Islet of Langerhans (tissue), 1 donor: ENCODE measurements around a stretch of chr15.

DNA sequence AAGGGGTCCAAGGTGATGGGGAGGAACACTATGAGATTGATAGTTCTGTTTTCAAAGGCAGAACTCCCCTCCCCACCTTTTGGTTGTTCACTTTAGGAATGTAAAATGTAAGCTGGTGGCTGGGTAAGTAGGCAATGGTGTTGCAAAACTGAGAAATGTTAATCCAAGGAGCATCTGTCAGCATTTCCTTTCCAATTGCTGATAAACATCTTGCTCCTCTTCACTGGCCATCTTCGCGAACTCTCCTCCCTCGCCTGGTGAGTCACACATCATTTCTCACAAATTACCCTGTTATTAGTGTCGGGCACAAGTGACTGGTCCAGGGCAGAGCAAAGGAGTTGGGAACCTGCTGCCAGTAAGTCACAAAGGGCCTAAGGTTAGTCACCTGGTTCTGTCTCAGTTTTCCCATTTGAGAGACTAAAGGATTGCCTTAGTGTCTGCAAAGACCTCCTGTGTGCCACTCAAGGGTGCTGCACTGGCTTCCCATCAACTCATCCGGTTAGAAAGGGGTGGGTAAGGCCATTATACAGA is 13.0 kb downstream of the CERS3 start:
- RRBS, result no CpG with 5 or more reads among the region's 5 CpGs

DNA sequence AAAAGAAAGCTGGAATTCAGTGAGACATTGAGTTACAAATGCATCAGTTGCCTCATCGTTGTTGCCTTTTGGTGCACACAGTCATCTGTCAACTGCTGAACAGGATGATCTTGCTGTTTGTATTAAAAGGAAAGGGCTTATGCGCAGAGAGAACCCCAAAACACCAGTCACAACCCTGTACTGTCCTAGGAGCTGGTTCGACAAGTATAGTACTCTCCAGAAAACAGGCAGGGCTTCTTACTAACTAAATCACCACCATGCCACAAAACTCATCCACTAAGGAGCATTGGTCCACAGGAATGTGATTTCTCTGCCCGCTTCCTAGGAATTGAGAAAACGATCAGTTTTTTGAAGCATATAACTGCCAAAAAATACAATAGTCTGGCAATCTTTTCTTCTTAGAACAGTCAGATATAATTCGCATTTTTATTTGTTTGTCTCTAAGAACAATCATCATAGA is 362 bp upstream of the CERS3 start:
- RRBS, result no CpG with 5 or more reads among the region's 6 CpGs

DNA sequence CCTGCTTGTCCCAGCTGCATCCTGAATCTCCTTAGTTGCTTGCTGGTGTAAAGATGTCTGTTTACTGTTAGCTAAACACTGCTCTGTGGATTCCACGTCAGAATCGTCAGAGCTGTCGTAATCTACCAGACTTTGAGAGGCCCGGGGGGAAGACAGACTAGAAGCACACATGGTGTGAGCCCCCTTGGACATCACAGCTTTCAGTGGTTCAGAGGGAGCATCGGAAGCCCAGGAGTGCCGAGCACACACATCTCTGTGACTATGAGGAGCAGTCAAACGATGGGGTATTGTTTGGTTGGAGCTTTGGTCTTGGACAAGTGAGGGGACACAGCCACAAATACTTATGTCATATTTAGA is 32.5 kb downstream of the LINS1 start:
- RRBS, result no CpG with 5 or more reads among the region's 7 CpGs

- RRBS, result no CpG with 5 or more reads among the region's 6 CpGs
Measured at GRCh38 chr15:100603029-100603536, 694 bp downstream of the ASB7 start.

GRCh38 chr15:100733195-100733543 is 130.8 kb downstream of the ASB7 start:
- RRBS, result no CpG with 5 or more reads among the region's 5 CpGs

- RRBS, result no CpG with 5 or more reads among the region's 7 CpGs
Measured at GRCh38 chr15:100759590-100760113, 120.0 kb upstream of the ALDH1A3 start.

- RRBS, result no CpG with 5 or more reads among the region's 10 CpGs
Measured at GRCh38 chr15:100878657-100878945, 1.0 kb upstream of the ALDH1A3 start.

DNA sequence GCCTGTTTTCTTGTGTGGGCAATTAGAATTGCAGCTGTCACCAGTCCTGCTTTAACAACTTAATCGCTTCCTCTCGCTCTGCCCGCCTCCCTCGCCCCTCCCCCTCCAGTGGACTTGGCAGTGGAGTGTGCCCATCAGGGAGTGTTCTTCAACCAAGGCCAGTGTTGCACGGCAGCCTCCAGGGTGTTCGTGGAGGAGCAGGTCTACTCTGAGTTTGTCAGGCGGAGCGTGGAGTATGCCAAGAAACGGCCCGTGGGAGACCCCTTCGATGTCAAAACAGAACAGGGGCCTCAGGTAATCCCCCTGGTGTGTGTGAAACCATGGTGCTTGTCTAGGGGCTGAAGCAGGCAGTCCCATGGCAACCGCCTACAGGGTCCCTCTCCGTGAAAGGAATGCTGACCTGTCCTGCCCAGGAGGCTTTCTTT is 18.7 kb upstream of the LRRK1 start:
- RRBS, result no CpG with 5 or more reads among the region's 13 CpGs

DNA sequence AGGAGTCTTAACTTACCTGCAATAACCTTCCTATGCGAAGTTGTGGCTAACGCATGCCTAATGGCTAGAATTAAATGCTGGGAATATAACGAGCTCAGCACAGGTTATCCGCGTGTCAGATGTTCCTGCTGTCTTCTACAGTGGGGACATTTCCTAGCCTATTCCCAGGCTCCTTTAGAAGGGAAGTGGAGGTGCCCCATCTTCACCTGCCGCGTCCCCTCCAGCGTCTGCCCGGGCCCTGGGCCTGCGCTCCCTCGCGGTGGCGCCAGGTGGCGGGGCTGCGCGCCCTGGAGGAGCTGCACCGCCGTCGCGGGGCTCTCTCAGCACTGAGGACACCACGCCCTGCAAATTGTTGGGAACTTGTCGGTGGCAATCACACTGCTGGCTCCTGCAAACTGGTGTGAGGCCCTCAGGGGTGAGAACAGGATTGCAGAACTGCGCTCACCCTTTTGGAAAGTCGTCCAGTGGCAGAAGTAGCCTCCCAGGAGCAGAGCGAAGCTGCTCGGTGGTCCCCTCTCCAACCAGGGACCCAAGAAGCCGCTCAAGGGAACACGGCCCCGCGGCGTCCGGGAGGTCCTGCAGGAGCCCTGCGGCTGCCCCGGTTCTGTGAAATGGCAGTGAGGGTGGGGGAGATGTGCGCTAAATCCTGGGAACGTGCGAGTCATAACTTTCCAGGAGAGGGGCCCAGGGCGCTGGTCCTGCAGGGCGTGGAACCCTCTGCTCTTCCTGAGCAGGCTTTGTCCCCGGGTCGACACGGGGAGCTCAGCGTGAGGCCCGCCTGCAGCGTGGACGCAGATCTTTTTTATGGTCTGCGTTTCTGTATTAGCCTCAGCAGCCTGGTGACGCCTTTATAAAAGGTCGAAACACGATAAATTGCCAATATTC is 1.0 kb upstream of the LRRK1 start:
- RRBS, result no CpG with 5 or more reads among the region's 50 CpGs

- RRBS, result 63% methylated on average over 3 of the region's 24 CpGs
Measured at GRCh38 chr15:101068688-101069706, 149.8 kb downstream of the LRRK1 start.

GRCh38 chr15:101091076-101092139 is 160.4 kb downstream of the CHSY1 start:
- RRBS, result 63% methylated on average over 4 of the region's 25 CpGs

DNA sequence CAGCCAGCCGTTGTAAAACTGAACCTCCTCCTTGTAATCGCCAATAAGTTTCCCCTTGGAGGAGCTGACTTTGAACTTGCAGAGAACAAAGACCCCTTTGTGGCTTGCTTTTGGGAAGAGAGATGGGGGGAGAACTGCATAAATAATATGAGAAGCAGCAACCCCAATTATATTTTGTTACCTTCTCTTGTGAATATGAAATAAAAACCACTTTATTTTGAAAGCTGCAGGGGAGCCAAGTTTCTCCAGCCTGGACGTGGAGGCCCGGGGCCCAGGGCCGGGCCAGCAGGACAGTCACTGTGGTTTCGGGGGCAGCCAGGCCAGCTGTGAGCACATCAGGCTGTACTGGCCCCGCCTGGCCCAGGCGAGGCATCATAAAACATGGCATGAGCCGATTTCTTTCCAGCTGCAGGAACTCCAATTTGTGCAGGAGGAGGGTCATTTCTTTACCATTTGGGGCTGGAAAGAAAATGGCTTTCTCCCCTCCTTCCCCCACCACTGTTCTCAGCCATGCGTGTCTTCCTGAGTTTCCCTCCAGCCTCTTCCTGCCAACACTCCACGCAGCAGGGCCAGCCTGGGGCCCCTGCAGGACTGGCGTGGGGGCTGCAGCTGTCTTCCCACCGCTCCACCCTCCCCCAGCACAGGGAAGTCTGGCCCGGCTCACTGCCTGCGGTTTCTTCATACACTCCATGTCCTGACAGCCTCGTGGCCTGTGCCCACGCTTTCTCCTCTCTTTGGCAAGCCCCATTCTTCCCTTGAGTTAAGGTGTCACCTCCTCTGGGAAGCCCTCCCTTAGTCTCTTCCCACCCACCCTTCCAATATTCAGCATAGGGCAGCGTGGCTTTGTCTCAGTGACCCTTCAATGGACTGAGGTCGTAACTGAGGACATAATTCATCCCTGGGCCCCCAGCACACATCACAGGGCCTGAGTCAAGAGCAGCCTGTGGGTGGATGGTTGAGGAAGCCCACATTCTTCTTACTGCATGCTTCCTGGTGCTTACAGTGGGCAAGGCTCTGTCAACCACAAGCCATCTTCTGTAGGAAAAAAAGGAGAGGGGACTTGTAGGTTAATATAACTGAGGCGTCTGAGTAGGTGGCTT is 135.9 kb downstream of the CHSY1 start:
- RRBS, result no CpG with 5 or more reads among the region's 20 CpGs

GRCh38 chr15:101184014-101184331 is 67.9 kb downstream of the CHSY1 start:
- RRBS, result no CpG with 5 or more reads among the region's 4 CpGs

GRCh38 chr15:101187474-101188373 is 64.1 kb downstream of the CHSY1 start:
- RRBS, result no CpG with 5 or more reads among the region's 13 CpGs

- RRBS, result no CpG with 5 or more reads among the region's 15 CpGs
Measured at GRCh38 chr15:101242366-101243263, 9.2 kb downstream of the CHSY1 start.

DNA sequence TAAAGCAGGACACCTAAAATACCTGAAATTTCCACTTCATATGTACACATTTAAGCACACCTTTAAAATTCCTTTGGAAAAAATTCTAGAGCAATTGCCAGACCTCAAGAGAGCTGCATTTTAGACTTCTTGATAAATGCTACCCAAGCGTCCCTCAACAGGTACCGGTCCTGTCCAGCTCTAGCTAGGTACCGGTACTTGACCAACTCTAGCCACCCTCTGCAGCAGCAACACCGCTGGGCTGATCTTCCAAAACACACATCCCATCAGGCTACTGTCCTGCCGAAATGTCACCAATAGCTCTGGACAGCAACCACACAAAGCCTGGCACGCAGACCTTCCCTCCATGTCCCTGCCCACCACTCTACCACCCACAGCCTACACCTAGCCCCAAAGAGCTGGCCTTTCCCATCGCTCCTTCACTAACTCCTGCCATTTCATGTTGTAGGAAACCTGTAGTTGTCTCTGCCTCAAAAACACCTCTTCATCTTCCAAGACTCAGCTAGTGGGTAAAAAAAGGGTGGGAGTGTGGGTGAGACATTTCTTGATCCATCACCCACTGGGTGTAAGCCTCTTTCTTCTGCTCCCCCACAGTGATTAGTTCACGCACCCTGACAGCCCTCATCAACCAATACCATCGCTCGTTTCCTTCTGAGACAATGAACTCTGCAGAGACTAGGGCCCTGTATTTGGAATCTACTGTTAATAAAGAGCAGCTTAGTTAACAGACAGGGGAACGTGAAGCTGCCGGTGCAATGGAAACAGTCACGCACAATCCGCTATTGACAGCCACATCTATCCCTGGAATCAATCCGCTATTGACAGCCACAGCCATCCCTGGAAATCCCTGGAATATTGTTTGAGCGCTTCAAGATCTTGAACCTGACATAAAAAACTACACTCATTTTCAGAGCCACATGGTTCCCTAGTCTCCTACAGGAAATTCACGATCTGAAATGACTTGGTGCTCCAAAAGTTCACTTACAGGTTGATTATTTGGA is 6.7 kb downstream of the CHSY1 start:
- RRBS, result no CpG with 5 or more reads among the region's 17 CpGs

DNA sequence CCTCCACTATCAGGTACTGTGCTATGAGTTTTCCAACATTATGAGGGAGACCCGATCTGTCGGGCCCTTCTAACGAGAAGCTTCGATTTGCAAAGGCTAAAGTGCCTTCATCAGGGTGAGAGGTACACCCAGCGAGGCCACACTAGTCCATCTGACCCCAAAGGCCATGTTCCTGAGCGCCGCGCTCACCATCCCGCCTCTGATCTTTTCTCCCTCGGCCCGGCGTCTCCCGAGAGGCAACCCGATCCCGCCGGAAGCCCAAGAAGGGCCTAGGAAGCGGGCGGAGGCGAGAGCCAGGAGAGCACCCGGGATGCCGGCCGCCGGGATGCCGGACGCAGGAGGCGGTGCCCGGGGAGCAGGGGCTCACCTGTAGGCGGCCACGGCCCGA is 1.1 kb downstream of the CHSY1 start:
- RRBS, result 7% methylated on average over 5 of the region's 30 CpGs

GRCh38 chr15:101292884-101293655 is 2.0 kb downstream of the SNRPA1 start:
- RRBS, result no CpG with 5 or more reads among the region's 16 CpGs

DNA sequence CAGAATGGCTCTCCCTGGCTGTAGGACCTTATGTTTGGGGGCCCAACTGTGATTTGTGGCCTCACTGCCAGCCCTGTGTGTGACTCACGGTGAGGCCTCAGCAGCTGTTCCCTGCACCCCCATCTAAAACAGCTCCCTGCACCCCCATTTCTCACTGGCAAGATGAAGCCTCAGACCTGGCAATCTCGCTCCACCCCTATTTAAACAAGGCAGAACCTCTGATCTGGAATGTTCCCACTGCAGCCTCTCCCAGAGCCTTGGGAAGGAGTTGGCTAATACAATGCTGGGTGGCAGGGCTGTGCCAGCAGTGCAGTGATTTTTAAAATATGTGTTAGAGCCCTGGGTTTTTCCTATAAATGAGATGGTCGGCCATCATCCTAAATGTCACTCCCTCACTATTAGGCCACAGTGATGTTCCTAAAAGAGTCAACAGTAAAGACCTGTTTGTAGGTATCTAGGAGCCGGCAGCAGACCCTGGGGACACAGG is 9.7 kb upstream of the PCSK6 start:
- RRBS, result 89% methylated on average over 1 of the region's 4 CpGs

- RRBS, result no CpG with 5 or more reads among the region's 17 CpGs
Measured at GRCh38 chr15:101523552-101524270, 34.2 kb upstream of the PCSK6 start.